HCT116 (cell line): ENCODE data around the genes DSC3 and NOL4.

DNA sequence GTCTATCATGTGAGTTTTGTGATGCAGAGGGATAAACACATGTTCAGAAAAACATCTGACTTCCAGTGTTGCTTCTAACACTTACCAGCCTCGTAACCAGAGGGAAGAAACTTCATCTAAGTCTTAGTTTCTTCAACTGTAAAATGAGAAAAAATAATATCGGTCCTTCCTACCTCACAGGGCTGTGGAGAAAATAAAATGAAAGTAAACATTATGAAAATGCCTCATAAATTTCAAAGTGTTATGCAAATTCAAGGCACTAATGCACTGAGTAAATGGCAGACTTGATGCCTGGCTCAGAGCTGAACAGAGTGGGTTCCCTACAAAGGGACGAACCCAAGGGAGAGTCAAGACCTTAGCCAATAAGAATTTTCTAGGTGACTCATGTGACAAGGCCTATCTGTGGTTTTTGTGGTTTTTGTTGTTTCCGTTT, 113.1 kb upstream of the AQP4 start:
- RRBS, result no CpG with 5 or more reads among the region's 4 CpGs

GRCh38 chr18:27120943-27121390, 64.1 kb downstream of the CHST9 start:
- RRBS, result no CpG with 5 or more reads among the region's 2 CpGs

- RRBS, result no CpG with 5 or more reads among the region's 14 CpGs
These were observed 184.4 kb downstream of the CDH2 start for GRCh38 chr18:27992412-27993079.

DNA sequence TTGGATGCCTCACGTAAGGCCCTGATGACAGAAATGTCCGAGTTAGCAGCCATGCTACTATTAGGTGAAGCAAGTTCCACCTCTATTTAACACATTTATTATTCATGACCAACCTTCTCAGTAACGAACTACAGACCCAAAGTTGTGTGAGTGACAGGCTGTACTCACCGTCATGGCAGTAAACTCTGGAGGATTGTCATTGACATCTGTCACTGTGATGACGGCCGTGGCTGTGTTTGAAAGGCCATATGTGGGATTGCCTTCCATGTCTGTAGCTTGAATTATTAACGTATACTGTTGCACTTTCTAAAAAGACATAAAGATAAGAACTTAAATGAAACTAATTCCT, 183.6 kb downstream of the CDH2 start:
- RRBS, result no CpG with 5 or more reads among the region's 7 CpGs

- RRBS, result no CpG with 5 or more reads among the region's 4 CpGs
These were observed 11.7 kb downstream of the DSC3 start for GRCh38 chr18:31030800-31031331.

DNA sequence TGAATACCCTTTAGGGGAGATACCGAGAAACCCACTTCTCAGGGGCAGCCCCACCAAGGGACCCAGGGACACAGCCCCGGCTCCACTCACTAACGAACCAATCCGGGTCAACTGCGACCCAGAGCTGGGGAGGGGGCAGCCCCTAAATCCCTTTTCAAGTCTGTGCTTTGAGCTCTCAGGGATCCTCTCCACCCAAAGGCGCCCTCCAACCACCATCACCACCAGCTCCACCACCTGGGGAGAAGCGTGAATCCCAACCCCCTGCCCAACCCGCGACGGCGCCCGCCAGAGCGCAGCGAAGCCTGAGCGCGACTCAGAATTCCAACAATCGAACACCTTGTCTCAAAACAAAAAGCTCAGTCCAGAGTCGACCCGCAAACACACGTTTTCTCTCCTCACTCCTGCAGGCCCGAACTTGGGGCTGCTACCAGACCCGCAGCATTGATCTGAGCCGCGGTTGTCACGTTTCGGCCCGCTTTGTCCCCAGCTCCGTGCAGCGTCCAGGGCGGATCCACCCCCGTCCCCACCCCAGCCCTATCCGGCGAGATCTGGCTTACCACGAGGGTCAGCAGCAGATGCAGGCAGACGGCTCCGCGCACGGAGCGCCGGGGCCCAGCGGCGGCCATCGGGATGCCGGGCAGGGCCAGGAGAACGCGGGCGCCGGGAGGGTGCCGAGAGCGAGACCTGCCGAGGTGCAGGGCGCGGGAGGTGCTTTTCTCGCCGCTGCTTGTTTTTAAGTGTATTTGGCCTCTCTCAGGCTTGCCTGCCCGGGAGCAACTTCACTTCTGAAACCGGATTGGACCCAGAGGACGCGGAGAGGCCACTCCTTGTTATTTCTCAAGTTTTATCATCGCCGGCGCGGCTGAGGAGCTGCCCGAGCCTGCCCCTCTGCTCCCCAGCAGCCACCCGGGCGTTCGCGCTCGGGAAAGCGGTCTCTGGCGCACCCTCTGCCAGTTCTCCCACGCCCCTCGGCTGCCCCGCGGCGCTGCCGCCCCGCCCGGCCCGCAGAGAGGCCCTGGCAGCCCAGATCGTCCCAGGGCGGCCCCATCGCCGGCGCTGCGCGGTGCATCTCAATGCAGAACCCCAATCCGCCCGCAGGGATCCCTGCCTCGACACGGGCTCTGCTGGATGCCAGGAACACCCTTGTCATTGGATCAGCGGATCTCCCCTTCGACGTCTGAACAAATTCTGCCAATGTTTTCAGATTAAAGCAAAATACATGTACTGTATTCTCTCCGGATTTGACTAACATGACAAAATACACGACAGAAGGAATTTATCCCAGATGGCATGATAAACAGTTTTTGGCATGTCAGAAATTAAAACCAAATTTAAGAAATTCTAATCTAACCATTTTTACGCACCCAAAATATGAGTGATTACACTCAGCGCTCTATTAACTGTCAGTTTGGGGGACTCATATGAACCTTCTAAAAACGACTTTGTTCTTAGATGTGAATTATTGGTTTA, at the start of gene DSC3:
DSC3 (minus strand) TSS at position 708 of the 1,470 bp plus-strand sequence.
- RRBS, result 20% methylated on average over 41 of the region's 99 CpGs

DNA sequence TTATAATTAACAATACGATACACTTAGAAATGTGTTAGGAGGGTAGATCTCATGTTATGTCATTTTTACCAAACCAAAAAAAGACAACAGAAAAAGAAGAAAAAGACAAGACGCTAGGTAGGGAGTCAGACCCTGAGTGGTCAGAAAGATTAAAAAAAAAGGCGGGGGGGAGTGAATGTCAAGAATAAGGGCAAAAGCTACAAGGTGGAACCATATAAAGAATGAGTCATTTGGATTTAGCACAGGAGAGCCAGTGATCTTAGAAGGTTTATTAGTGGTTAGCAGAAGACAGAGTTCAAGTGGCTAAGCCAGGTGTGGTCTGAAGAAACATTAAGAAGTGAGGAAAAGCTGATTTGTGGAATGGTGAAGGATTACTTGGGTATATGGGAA, 2.8 kb downstream of the DSC2 start:
- RRBS, result no CpG with 5 or more reads among the region's 3 CpGs

DNA sequence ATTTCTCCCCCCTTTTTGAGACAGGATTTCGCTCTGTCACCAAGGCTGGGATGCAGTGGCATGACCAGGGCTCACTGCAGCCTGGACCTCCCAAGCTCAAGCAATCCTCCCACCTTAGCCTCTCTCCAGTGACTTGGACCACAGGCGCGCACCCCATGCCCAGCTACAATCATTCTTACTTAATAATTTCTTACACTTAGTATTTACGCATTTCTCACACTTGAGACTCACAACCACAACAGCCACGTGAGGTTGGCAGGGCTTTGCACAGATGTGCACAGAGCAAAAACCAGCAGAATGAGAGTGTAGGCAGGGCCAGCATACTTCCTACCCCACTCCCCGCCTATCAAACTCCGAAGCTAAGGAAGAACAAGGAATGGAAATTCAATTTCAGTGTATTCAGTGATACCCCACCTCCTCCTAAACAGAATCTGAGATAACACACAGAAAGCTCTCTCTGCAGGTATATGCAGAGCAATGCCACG, 2.3 kb downstream of the DSC2 start:
- RRBS, result no CpG with 5 or more reads among the region's 8 CpGs

DNA sequence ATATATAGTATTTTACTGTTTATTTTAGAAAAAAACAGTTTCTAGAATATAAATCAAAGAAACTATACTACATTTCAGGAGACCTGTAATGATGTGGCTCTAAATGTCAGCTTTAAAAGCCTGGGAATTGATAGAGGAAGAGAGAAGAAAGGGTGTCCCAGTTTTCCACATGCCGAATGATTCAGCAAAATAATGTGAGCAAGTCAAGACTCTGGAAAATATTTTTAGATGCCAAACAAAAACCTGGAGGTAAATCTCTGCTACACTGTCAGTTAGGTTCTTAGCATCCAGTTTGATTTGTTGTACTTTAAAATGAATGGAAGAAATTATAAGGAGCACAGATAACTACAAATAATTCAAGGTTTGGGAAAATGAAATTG, 67.0 kb upstream of the DSG1 start:
- RRBS, result no CpG with 5 or more reads among the region's 1 CpG

GRCh38 chr18:31336364-31336642, 18.3 kb downstream of the DSG1 start:
- RRBS, result no CpG with 5 or more reads among the region's 2 CpGs

DNA sequence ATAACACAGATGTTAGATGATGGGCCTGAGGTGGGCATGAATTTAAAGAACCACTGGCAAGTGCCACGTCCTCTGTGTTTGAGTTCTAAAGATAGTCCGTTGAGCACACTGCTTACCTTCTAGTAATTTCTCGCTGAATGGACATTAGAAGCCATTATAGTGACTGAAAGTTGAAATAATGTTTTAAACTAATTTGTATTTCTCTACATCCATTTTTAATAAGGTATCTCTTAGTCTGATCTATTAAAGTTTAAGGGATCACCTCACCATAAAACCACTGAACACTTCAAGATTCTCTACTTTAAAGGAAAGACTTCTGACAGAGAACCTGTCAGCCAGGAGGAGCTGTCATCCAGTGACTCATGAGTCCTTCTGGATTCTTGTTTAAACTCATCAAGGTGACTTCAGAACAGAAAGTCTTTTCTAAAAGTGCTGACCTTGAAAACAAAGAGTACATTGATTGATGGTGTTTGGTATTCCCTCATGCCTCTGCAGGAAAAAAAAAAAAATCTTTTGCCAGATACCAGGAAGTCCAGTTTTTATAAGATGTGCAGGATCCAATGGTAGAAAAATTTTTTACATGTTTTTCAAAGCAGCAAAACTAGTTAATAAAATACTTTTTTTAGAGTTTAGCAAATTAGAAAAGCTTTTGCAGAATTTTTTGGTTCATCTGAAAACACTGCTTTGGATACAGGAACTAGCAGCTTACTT, 12.3 kb downstream of the DSG2 start:
- RRBS, result no CpG with 5 or more reads among the region's 3 CpGs

DNA sequence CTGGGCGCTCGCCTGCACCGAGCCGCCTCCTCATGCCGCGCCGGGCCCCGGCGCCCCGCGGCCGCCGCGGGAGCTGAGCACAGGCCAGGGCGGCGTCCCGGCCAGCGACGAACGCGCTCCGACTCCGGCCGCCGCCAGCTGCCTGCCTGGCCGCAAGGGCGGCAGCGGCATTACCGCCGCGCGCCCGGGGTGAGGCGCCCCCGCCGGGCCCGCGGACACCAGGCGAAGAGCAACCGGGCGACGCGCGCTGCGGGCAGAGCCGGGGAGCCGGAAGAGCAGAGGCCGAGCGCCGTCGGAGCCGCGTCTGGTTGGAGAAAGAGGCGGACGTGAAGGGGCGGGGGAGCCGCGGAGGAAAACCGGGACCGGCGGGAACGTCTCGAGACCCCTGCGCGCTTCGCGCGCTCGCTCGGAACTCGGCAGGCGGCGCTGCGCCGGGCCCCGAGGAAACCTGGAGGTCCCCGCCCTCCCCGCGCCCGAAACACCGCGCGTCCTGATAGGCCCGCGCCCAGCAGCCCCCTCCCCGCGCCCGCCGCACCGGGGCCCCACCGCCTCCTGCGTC, 752 bp upstream of the B4GALT6 start:
- RRBS, result under 1% methylated on average over 50 of the region's 92 CpGs

DNA sequence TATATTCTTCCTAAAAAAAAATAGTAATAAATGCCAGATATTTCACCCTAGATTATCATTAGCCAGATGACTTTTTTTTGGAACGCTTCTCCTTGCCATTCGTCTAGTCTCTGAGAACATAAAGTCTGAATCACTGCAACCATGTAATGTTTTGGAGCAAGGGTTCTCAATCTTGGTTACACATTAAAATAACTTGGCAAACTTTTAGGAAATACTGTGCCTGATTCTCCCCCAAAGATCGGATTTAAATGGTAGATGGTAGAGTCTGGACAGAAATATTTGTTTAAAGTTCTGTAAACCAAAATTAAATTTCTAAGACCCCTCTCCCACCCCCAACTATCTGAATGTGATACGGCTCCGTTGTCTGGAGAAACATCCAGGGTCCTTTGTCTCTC, 21.0 kb downstream of the SLC25A52 start:
- RRBS, result no CpG with 5 or more reads among the region's 5 CpGs

DNA sequence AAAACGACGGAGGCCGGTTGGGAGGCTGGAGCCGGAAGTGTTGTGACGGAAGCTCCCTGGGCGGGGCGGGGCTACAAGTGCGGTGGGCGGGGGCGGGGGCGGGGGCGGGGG, 142 bp upstream of the TRAPPC8 start:
- RRBS, result no CpG with 5 or more reads among the region's 12 CpGs

DNA sequence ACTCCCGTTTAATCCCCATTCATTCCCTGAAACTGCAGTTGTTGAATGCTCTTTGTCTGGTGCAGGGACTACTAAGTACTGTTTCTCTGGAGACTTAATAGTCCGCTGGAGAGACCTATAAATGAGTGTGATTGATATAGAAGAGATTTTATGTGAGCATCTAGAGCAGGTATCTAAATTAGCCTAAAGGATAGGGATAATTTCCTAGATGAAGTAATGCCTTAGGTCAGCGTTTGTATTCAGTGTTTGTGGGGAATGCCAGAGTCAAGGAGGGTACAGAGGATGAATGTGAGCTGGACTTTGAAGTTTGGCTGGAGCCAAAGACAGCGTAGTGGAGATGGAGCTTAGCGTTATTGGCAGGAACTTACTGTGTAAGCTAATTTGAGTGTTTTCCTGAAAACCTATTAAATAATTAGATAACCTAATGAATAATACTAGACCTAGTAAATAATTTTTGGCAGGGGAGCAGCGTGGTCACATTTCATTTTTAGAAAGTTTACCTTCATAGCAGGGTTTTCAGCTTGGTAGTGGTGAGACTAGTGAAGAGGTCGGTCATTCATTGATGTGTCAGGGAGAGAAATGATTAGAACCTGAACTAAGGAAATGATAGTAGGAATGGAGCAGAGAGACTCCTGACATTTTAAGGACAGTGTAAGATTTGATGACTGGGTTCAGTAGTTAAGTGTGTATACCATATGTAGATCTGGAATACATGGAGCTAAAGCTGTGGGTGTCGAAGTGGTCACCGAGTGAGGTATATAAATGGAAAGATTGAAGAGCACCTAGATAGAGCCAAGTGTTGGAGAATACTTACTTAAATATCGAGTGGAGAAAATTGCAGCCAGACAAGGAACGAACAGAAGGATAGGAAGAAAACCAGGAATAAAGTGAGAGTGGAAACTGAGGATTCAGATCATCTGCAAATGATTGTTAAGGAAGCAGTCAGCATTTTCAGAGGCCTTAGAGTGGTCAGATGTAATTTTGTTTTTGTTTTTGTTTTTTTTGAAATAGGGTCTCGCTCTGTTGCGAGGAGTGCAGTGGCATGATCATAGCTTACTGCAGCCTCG, 4.4 kb downstream of the RNF138 start:
- RRBS, result no CpG with 5 or more reads among the region's 14 CpGs

- RRBS, result no CpG with 5 or more reads among the region's 3 CpGs
These were observed 4.0 kb downstream of the KLHL14 start for GRCh38 chr18:32768787-32769262.

- RRBS, result no CpG with 5 or more reads among the region's 3 CpGs
These were observed 324.2 kb downstream of the CCDC178 start for GRCh38 chr18:33116293-33116815.

- RRBS, result no CpG with 5 or more reads among the region's 32 CpGs
These were observed 124.2 kb downstream of the CCDC178 start for GRCh38 chr18:33316216-33316792.

- RRBS, result no CpG with 5 or more reads among the region's 2 CpGs
These were observed 17.3 kb upstream of the ASXL3 start for GRCh38 chr18:33560616-33561141.

DNA sequence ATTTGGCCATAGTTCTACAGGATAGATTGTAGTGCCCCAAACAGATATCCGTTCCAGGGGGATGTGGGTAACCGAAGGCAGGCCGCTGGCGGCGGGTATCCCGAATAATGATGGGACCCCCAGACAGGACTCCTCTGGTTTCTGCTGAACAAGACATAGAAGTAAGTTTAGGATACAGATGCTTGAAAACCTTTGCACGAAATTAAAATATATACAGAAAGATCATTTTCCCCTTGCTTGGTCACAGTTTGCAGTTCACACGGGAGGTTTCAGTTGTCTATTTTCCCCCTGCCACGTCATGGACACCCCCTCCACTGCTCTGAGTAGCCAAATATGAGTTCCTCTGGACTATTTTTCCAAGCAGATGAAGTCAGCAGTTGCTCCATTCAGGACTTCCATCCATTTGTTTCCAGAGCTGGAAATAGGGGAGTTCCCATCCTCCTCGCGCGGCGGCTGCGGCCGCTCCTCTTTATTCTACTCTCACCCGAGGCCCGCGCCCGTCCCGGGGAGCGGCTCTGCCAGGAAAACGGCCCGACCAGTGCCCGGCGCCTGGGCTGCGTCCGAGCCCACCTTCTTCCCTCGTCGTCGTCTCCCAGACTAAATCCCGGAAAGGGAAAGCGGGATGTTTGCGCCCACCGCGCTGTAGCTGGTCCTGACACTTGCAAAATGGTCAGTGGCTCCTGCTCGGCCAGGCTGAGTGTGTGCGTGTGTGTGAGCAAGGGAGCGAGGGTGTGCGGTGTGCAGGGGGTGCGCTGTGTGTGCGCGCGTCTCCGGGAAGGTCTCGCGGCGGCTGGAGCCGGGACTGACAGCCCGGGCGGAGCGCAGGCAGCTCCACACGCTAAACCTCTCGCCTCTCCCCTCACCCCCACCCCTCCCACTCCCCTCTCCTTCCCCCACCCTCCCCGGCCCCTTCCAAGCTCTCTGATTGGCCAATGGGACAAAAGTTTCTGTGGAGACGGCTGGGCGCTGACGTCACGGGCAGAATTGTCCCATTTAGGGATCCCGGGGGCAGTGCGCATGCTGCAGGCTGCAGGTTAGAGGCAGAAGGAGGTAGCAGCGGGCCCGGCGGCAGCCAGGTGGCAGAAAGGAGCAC, at the start of gene NOL4:
NOL4 (minus strand) TSS at position 840 of the 1,093 bp plus-strand sequence.
- RRBS, result 87% methylated on average over 19 of the region's 63 CpGs